ENCODE results near the gene PRDM12.

GRCh38 chr9:129978392-129978681 lies 64.7 kb downstream of the FNBP1 start:
- PRO-cap, result no peak
- RAMPAGE, long total RNA, result no peak

DNA sequence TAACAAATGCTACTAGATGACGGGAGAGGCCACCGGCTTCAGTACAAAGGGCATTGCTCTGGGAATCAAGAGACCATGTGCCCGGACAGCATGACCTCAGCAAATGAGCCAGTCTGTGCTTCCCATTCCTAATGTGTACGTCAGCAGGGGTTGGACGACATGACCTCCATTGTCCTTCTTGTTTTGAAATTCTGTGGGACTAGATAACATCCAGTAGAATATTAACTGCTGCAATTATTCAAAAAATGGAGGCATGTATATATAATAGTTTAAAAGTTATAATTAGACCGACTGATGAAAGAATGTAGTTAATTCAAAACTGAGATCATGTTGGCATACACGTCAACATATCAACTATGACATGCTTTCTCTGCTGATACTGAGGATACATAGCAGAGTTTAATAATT lies 61.4 kb downstream of the FNBP1 start:
- PRO-cap, result no peak
- RAMPAGE, long total RNA, result no peak

- PRO-cap, result unidirectional peak, plus-strand start at chr9:130261717
- RAMPAGE, long total RNA, result no peak
Measured at GRCh38 chr9:130261279-130261843, 4.2 kb upstream of the HMCN2 start.

GRCh38 chr9:130320648-130321545 lies 55.3 kb downstream of the HMCN2 start:
- PRO-cap, result bidirectional peak, plus-strand start at chr9:130320920, minus-strand start at chr9:130320912
- RAMPAGE, long total RNA, result no peak

DNA sequence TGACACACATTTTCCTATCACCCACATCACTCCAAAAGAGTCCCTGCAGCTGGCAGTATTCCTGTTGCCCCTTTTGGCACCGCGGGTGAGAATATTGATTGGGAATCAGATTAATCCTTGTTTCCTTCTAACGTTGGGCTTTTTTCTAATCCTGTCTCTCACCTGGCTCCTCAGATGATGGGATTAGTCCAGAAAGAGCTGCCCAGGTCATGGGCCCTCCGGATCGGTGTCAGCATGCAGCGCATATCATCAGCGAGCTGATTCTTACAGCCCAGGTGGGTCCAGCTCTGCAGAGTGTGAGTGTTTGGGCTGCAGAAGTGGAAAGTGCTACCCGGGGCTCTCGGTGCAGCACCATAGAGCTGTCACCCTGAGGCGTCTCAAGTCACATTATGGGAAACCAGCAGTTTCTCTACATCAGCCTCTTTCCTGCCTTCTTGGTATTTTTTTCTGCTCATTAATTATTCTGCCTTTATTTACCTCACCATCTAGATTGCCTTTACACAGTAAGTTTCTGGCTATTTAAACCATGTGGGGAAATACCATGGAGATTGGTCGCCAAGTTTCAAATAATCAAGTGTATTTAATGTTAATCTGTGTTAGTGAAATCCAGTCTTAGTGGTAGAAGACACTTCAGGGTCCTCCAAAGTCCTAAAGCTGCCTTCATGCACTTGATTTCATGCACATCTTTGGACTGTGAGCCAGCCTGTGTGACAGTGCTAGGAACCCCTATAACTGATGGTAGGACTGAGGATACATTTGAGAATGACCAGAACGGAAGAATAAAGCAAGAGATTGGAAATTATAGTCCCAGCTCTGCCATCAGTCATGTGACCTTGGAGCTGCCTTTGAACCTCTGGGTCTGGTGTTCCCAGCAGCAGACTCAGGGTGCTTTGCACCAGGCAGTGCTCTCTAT lies 40.7 kb upstream of the PRDM12 start:
- PRO-cap, result no peak
- RAMPAGE, long total RNA, result no peak

DNA sequence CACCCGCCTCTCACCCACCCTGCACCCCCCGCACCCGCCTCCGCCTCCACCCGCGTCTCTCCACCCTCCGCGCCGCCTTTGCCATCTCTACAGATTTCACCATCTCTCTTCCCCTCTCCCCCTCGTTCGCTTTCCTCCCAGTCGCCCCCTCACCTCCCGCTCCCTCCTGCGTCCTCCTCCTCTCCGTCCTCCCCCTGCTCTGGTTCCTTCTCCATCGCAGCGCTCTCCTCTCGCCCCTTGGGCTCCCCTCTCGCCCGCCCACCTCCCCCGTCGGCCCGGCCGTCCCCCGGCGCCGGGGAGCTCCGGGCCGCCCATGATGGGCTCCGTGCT lies at the start of gene PRDM12:
PRDM12 (plus strand) TSS at position 254 of the 330 bp plus-strand sequence.
- PRO-cap, result unidirectional peak, minus-strand start at position 182 of the sequence
- RAMPAGE, long total RNA, result no peak

GRCh38 chr9:130713194-130714060 lies 19.8 kb downstream of the EXOSC2 start:
- PRO-cap, result bidirectional peak, plus-strand start at chr9:130713803, minus-strand start at chr9:130713759
- RAMPAGE, long total RNA, result no peak

DNA sequence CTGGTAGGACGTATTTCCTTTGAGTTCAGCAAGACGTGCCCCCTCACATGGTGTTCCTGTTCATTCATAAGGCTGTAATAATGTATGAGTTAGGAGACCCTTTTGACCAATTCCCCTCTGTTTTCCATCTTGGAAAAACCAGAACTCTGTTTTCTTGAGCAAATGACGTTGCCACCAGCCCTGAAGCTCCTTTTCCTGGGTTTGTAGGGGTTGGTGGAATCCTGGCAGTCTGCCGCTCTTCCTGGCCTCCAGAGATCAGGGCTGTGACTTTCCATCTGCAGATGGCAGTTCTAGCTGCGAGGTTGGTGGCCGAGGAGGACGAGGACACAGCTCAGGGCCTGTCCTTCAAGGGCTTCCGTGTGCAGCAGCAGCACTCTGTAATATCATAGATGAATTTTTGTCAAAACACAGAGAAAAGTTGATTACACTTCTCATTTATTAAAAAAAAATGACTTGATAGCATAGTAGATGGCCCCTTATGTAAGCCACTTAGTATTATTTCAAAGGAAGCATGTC lies 62.0 kb downstream of the EXOSC2 start:
- PRO-cap, result no peak
- RAMPAGE, long total RNA, result no peak

GRCh38 chr9:130794306-130795026 lies 40.6 kb upstream of the ABL1 start:
- PRO-cap, result no peak
- RAMPAGE, long total RNA, result no peak

DNA sequence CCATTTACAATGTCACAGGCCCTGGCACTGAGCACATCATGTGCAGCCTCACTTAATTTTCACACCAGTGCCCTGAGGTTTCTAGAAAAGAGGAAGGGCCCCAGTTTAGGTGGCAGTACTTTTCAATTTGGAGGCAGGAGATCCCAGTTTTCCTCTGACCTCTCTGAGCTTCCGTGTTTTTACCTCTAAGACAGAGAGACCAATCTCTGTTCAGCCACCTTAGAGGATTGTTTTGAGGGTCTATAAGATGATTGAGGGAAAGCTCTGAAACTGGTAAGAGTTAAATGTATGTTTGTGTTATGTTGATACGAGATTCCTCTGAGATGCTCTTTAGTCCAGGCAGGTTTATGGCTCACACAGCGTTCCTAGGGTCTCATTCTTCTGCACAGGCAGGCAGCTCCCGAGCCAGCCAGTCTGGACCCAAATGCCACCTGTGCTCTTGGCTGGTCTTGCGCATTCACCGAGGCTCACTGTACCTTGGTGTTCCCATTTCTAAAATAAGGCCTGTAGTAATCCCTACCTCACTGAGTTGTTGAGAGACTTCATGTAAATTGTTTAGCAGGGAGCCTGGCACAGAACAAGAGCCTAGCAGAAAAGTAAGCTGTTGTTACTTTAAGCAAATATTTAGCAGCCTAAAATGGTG lies 4.6 kb downstream of the ABL1 start:
- PRO-cap, result no peak
- RAMPAGE, long total RNA, result no peak

DNA sequence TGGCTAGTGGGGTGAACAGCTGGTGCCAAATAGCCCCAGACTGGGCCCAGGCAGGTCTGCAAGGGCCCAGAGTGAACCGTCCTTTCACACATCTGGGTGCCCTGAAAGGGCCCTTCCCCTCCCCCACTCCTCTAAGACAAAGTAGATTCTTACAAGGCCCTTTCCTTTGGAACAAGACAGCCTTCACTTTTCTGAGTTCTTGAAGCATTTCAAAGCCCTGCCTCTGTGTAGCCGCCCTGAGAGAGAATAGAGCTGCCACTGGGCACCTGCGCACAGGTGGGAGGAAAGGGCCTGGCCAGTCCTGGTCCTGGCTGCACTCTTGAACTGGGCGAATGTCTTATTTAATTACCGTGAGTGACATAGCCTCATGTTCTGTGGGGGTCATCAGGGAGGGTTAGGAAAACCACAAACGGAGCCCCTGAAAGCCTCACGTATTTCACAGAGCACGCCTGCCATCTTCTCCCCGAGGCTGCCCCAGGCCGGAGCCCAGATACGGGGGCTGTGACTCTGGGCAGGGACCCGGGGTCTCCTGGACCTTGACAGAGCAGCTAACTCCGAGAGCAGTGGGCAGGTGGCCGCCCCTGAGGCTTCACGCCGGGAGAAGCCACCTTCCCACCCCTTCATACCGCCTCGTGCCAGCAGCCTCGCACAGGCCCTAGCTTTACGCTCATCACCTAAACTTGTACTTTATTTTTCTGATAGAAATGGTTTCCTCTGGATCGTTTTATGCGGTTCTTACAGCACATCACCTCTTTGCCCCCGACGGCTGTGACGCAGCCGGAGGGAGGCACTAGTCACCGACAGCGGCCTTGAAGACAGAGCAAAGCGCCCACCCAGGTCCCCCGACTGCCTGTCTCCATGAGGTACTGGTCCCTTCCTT lies 9.8 kb downstream of the QRFP start:
- PRO-cap, result no peak
- RAMPAGE, long total RNA, result no peak

DNA sequence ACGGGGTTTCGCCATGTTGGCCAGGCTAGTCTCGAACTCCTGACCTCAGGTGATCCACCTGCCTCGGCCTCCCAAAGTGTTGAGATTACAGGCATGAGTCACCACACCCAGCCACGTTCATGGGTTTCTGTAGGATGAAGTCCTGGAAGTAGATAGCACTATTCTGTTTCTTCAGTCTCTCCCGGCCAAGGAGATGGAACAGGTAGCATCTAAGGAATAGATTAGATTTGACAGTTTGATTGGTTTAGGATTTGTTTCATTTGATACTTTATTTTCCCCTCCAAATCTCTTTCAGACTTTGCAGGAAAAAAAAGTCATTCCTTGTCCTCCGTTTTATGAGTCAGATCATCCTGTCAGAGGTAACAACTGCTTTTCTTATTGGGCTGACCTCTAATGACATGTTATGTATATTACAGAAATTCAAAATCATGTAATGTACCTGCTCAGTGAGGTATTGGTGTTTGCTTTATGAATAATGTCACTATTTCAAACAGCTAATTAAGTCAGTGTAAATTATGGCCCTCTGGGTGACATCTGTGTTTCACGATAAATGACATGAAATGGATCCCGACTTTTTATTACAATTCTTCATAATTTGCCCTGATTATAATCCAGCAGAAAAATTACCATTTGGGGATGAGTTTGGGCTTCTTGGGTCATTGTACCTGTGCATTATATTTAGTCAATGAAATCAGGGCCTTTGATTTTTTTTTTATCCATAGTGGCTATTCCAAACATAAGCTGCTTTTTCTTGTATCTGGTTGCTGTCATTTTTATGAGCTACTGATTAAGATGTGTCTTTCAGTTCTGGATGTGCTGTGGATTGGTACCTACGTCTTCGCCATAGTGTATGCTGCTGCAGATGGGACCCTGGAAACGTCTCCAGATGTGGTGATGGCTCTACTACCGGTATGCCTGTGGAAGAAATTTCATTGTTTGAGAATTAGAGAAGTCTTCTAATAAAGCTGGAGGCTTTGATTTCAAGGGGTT lies 7.2 kb downstream of the NUP214 start:
- PRO-cap, result no peak
- RAMPAGE, long total RNA, result no peak

GRCh38 chr9:131162159-131163360 lies 37.2 kb downstream of the NUP214 start:
- PRO-cap, result no peak
- RAMPAGE, long total RNA, result no peak

DNA sequence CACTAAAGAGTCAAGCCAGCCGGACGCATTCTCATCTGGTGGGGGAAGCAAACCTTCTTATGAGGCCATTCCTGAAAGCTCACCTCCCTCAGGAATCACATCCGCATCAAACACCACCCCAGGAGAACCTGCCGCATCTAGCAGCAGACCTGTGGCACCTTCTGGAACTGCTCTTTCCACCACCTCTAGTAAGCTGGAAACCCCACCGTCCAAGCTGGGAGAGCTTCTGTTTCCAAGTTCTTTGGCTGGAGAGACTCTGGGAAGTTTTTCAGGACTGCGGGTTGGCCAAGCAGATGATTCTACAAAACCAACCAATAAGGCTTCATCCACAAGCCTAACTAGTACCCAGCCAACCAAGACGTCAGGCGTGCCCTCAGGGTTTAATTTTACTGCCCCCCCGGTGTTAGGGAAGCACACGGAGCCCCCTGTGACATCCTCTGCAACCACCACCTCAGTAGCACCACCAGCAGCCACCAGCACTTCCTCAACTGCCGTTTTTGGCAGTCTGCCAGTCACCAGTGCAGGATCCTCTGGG lies 71.9 kb downstream of the NUP214 start:
- PRO-cap, result no peak
- RAMPAGE, long total RNA, result no peak

- PRO-cap, result no peak
- RAMPAGE, long total RNA, result no peak
Measured at GRCh38 chr9:131238985-131239876, 37.1 kb downstream of the FAM78A start.

- PRO-cap, result no peak
- RAMPAGE, long total RNA, result no peak
Measured at GRCh38 chr9:131290697-131291308, 1.3 kb downstream of the PLPP7 start.

GRCh38 chr9:131372745-131373552 lies 20.9 kb upstream of the PRRC2B start:
- PRO-cap, result bidirectional peak, plus-strand start at chr9:131373683, minus-strand start at chr9:131373433
- RAMPAGE, long total RNA, result no peak

- PRO-cap, result no peak
- RAMPAGE, long total RNA, result no peak
Measured at GRCh38 chr9:131382812-131383843, 10.8 kb upstream of the PRRC2B start.

DNA sequence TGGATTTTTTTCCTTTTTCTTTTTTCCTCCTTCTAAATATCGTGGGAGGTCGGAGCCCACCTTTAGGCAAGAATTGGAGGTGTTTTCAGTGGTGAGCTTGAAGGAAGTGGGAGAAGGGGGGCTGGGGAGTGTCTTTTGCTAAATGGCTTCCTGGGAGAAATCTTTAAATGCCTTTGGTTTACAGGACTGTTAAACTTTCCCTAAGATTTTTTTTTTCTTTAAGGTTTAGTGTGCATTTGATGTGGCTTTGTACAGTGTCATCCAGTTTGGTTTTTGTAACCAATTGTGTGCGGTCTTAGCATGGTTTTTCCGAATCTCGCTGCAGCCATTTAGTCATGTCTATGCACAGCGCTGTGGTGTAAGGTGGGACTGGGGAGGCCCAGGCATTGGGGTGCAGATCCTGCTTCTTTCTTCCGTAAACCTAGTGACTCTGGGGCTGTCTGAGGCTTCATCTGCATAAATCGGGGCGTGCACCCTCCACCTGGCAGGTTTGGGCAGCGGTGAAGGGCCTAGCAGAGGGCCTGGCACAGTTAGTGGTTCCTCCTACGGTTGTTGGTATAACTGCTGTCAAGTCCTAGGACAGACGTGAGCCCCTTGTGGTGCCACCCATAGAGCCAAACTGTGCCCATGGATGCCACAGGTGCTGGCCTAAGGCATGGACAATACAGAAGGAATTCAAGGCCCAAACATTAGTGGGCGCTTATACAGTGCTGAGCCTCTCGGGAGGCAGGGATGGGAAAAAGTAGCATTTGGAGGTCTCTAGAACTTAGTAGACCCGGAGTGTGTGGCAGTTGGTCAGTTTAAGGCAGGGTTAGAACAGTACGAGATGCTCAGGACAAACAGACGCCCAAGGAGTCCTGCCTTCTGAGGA lies 1.4 kb downstream of the PRRC2B start:
- PRO-cap, result unidirectional peak, minus-strand start at position 423 of the sequence
- RAMPAGE, long total RNA, result no peak

DNA sequence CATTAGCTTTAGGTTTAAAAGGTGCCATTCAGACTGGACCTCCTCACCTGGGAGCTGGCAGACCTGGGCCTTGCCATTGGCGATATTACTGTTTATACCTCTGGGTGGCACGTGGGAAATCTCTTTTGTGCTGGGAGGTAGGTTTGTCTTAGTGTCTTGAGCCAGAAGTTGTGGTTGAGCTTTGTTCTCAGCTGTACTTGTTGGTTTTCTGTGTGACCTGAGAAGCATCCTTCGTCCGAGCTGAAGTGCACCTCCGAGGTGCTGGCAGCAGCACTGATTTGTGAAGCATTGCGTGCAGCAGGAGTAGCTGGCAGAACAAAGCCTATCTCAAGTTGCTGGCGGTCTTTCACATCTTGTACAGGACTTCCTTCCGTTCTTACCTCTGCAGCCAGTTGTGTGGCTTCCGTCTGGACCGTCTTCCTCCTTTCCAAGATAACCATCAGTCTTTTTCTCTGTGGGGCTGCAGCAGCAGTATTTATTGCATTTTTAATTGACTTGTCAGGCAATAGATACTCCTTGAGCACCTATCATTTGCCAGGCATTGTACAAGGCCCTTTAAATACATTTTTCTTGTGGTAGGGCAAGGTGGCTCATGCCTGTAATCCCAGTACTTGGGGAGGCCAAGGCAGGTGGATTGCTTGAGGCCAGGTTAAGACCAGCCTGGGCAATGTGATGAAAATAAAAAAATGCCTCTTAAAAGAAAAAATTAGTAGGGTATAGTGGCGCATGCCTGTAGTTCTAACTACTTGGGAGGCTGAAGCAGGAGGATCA lies 4.4 kb downstream of the PRRC2B start:
- PRO-cap, result unidirectional peak, minus-strand start at position 275 of the sequence; unidirectional peak, minus-strand start at position 317 of the sequence
- RAMPAGE, long total RNA, result no peak